Aortic smooth muscle cell (primary cell): ENCODE measurements around the genes SLC26A9 and IL20.

GRCh38 chr1:205703455-205703883, 23.2 kb upstream of the SLC45A3 start:
- RRBS = no CpG with 5 or more reads among the region's 2 CpGs

DNA sequence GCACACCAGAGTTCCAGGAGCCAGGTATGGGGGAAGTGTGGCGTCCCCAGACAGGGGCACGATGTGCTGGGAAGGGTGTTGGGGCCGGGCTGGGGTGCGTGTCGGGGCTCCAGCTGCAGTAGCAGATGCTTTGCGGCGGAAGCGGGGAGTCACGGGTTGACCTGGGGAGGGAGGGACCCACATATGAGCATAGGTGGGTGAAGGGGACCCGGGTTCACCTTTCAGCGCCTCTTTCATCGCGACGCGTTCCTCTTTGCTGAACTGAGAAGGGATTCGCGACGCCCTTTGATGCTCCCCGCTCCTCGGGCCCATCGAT, 288 bp downstream of the PM20D1 start:
- RRBS = 83% methylated on average over 3 of the region's 21 CpGs

GRCh38 chr1:205933589-205934174, 9.6 kb downstream of the SLC26A9 start:
- RRBS = no CpG with 5 or more reads among the region's 7 CpGs

- RRBS = no CpG with 5 or more reads among the region's 7 CpGs
These were observed at the start of gene SLC26A9 for GRCh38 chr1:205943307-205943712. Gene SLC26A9 (minus strand): TSS chr1:205943456.

GRCh38 chr1:206011978-206012515, 8.9 kb upstream of the RAB7B start:
- RRBS = no CpG with 5 or more reads among the region's 11 CpGs

DNA sequence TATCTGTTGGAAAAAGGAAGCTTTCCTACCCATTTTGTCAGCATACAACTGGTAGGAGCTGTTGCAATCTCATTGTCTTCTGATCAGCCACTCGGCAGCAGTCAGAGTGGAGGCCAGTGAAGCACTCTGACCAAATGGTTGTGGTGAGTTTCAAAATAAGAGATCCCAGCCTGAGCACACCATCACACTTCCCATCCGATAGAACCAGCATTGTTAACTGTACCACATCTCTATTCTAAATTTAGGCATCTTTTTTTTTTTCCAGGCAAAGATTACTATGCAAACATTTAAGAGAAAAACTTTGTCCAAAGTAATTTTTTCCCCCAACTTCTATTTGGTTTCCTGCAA, 90.1 kb upstream of the IKBKE start:
- RRBS = no CpG with 5 or more reads among the region's 2 CpGs

- RRBS = no CpG with 5 or more reads among the region's 11 CpGs
These were observed 23.2 kb downstream of the EIF2D start for GRCh38 chr1:206588820-206589750.

DNA sequence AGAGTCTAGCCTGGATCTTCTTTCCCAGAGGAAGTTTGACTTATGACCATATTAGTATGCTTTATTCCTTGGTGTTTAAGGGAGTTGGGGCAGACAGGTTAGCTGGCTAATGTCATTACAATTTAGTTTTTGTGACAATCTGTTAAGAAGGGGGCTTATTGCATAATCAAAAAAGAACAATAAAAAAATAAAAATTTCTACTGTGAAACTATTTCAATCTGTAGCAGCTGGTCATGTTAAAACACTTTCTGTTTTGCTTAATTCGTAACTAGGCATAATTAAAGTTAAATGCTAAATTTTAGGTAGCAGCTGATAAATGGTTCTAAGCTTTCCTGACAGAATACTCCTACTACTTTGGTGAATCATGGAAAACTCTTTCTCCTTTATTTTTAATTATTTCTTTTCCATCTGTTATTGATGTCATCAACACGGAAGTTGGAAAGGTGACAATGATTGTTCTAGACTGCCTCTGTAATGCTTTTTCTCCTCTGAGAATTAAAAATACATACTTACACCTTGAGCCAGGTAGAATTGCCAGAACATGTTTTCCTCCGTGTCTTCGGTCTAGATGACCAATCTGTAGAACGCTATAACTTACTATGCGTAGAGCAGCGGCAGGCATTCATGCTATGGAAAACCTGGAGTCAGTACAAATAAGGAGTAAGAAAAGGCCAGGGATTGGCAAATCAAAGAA, 18.6 kb downstream of the DYRK3 start:
- RRBS = no CpG with 5 or more reads among the region's 7 CpGs

DNA sequence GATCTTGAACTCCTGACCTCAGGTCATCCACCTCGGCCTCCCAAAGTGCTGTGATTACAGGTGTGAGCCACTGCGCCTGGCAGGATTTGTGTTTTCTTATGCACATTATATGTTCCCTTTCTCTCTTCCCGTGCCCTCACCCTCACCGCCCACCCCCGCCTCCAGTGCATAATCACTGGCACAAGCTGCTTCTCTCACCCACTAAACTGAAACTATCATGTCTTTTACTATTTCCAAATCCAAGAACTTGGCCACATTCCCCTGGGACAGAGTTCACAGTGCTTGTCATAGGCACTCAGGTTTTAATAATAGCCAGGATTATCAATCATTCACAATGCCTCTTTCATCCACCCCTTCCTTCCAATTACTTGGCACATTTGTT, 17.8 kb upstream of the MAPKAPK2 start:
- RRBS = no CpG with 5 or more reads among the region's 5 CpGs

GRCh38 chr1:206685010-206685172, 186 bp downstream of the MAPKAPK2 start:
- RRBS = 2% methylated on average over 19 of the region's 24 CpGs

- RRBS = no CpG with 5 or more reads among the region's 6 CpGs
These were observed 3.1 kb downstream of the MAPKAPK2 start for GRCh38 chr1:206687471-206688576.

GRCh38 chr1:206692971-206694324, 8.7 kb downstream of the MAPKAPK2 start:
- RRBS = 58% methylated on average over 3 of the region's 22 CpGs

DNA sequence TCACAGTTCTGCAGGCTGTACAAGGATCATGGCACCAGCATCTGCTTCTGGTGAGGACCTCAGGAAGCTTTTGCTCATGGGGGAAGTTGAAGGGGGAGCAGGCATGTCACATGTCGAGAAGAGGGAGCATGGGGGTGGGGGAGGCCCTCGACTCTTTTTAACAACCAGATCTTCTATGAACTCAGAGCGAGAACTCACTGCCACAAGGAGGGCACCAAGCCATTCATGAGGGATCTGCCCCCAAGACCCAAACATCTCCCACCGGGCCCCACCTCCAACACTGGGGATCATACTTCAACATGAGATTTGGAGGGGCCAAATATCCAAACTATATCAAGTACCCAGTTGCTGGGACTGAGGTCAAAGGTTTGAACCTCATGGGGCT, 12.7 kb downstream of the MAPKAPK2 start:
- RRBS = no CpG with 5 or more reads among the region's 4 CpGs

DNA sequence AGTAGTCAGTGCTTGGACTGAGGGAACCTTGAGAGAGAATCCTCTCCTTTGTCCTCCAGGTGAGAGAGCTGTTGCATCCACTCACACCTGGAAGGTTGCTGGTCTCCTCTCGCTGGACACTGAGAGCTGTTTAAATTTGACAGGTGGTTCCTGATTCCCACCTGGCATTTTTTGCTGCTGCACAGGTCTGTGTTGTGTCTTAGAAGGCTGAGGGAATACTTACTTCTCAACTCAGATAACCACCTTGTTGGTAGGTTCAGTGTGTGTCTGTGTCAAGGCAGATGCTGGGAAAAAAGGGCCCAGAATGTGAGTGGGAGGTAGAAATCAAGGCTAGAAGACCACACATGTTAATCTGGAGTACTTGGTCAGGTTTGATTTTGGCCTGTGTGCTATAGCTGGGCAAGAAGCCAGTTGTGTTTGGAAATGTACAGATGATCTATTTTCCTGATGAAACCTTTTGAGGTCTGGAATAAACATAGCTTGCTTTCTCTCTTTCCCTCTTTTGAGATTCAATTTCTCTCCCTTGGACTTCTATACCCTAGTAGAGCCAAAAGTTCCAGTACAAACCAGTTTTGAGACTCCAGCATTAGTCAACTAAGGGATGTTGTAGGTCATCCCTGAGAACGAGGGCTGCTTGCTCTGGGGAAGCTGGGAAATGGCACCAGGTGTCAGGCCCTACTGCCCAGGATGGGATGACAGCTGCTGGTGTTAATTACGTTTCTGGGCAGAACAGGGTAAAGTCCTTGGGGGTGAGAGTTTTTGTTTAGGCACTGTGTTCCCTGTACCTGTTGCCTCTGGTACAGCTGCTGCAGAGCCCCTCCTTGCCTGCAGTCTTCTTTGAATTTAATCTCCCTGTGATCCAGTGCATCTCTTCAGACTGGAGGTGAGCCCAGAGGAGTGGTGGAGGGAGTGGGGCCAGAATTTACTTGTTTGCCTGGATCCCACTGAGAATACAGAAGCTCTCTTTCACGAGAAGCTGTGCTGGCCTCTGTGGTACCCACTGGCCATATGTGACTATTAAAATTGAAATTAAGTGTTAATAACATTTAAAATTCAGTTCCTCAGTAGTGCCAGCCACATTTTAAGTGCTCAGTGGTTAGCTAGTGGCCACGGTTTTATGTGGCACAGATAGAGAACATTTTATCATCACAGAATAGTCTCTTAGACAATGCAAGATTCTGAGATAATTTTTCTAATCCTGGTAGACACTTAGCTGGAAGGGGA, 15.9 kb downstream of the MAPKAPK2 start:
- RRBS = no CpG with 5 or more reads among the region's 5 CpGs

- RRBS = no CpG with 5 or more reads among the region's 9 CpGs
These were observed 17.4 kb downstream of the MAPKAPK2 start for GRCh38 chr1:206701960-206702673.

DNA sequence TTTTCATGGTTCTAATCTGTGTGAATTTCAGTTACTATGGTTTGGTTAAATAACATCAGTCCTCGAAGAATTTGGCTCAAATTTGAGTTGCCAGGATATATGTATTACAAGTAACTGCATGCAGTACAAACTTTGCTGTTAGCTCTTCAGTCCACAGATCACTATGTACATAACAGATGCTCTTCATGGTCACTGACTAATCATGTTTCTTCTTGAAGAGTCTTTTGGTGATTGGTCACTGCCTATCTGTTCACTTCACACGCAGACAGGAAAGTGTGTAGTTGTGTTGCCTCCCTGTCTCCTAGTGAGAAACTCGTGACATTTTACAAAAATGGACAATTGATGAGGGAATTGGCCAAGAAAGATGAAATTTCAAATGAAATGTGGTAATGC, 25.4 kb downstream of the MAPKAPK2 start:
- RRBS = no CpG with 5 or more reads among the region's 3 CpGs

DNA sequence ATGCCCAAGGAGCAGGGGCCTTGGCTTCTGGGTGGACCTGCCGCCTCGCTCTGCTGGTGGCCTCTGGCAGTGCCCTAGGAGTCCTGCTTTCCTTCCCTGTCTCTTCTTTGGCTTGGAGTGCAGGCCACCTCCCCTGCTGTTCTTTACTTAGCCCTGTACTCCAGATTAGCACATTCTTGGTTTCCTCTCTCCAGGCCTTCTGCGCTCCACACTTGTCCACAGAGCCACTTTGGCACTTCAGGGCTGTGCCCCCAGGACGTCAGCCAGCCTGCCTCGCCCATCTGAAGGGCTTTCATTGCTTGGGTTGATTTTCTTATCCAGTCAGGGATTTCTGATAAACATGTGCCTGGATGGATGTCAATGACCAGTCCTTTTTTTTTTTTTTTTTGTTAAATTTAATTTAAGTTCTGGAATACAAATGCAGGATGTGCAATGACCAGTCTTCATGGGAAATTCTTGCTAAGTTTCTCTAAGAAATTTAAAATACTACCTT, 39.5 kb downstream of the MAPKAPK2 start:
- RRBS = no CpG with 5 or more reads among the region's 5 CpGs

DNA sequence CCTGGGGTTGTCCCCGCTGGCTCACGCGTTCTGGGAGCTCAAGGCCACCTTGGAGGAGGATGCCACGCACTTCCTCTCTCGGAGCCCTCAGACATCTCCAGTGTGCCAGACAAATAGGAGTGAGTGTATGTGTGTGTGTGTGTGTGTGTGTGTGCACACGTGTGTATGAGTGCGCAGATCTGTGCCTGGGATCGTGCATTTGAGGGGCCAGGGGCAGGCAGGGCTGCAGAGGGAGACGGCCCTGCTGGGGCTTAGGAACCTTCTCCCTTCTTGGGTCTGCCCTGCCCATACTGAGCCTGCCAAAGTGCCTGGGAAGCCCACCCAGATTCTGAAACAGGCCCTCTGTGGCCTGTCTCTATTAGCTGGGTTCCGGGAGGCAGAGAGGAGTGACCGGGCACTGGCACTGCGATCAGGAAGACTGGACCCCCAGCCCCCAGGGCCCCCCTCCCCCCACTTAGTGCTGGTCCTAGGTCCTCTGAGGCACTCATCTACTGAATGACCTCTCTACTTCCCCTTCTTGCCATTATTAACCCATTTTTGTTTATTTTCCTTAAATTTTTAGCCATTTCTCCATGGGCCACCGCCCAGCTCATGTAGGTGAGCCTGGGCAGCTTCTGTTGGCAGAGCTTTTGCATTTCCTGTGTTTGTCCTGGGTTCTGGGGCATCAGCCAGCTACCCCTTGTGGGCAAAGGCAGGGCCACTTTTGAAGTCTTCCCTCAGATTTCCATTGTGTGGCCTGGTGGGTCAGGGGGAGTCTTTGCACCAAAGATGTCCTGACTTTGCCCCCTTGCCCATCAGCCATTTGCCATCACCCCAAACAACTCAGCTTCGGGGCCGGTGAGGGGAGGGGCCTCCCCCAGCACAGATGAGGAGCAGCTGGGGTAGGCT, 37.2 kb upstream of the IL19 start:
- RRBS = no CpG with 5 or more reads among the region's 15 CpGs

GRCh38 chr1:206766032-206766927, 4.3 kb upstream of the IL19 start:
- RRBS = no CpG with 5 or more reads among the region's 10 CpGs

DNA sequence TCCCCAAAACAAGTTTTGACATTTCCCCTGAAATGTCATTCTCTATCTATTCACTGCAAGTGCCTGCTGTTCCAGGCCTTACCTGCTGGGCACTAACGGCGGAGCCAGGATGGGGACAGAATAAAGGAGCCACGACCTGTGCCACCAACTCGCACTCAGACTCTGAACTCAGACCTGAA, at the start of gene IL20:
TSS of gene IL20 (plus strand) at position 152 of the 179 bp plus-strand sequence.
- RRBS = no CpG with 5 or more reads among the region's 4 CpGs